Endothelial cell (in vitro differentiated cells): ENCODE results near the gene KCNG4.

DNA sequence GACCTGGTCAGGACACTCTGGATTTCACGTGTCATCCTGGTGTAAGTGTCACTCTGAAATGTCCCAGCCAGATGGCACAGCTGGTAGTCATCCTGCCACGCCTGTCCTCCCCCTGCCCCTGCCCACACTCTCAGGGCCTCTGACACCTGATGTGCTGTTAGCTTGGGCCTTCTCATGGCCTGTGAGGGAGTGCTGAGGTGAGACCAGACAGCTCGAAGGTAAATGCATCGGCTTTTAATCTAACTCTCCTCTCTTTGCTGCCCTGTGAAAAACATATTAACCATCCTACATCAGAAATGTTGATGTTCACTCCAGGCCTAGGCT lies 13.7 kb downstream of the MLYCD start:
- PRO-cap, result no peak

DNA sequence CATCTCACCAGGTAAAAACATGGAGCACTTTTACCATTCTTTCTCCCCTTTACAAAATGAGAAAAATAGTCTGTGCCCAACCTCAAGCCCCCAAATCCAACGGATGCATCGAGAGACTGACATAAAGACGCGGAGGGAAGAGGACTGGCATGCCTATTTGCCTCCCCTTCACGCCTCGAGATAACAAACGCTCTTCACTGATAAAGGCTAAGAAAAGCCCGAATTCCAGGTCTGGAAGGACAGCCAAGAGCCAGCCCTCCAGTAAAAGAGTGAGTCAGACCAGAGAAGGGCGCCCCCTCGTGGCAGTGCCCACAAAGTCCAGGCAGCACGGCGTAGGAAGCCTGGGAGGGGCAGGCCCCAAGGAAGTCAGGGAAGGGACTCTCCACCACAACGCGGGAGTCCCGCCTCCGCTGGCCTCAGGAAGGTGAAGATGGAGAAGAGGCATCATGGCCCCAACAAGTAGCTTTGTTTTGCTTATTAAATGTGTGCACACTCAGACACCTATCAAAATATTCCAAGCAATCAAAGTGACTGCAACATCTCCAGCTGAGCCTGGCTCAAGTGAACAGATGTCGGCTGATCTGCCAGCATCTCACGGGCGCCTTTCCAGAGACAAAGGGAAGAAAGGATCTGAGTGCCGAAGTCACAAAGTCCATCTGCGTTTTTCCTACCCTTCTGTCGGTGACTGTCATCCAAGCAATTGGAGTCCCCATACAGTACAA lies 20.2 kb upstream of the SLC38A8 start:
- PRO-cap, result no peak

GRCh38 chr16:84074786-84075297 lies 32.2 kb upstream of the SLC38A8 start:
- PRO-cap, result no peak

DNA sequence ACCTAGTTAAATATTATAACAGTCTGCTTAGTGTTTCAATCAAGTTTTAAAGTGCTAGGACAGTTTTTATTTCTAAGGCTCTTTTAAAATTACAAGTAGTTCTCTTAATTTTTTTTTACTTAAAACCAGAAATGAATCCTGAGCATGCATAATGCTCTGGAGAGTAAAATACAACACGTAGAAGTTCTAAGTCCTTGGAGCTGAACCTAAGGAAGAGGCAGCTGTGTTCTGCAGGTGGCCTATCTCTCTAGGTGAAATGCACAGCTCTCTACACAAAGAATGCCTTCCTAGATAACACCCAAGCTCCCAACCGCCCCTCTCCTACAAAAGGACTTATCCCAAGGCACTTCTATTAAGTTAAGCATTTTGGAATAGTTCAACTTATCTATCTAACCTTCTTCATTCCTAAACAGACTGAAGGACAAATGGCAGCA lies 24.9 kb downstream of the MBTPS1 start:
- PRO-cap, result no peak

- PRO-cap, result no peak
Observed at GRCh38 chr16:84183972-84184726, 2.7 kb downstream of the TAF1C start.

DNA sequence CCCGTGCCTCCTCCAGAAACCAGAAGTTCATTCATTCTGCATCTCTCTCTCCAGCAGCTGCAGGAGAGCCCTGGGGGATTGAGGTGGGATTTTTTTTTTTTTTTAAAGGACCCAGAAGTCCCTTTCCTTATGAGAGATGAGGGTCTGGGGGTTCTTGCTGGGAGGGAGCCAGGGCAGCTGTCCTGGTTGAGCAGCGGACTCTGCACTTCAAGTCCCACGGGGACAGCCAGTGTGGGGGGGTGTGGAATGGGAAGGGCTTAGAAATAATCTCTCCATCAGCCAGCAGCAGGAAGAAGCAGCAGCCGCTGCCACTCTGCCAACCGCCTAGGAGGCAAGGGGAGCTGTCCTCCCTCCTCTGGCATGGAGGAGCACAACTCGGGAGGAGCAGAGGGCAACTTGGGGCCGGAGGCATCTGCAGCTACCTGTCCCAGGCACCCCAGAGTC lies at the start of gene KCNG4:
KCNG4 (minus strand) TSS at position 182 of the 444 bp plus-strand sequence.
- PRO-cap, result no peak

- PRO-cap, result no peak
Observed at GRCh38 chr16:84292222-84292661, 2.4 kb upstream of the WFDC1 start.

GRCh38 chr16:84295140-84295759 lies 572 bp downstream of the WFDC1 start:
- PRO-cap, result no peak

GRCh38 chr16:84362250-84362795 lies 6.0 kb upstream of the ATP2C2 start:
- PRO-cap, result no peak

- PRO-cap, result no peak
Observed at GRCh38 chr16:84505020-84505373, 538 bp upstream of the MEAK7 start.

GRCh38 chr16:84526778-84527914 lies 22.7 kb upstream of the MEAK7 start:
- PRO-cap, result bidirectional peak, plus-strand start at chr16:84526889, minus-strand start at chr16:84526848

- PRO-cap, result bidirectional peak, plus-strand start at chr16:84549416, minus-strand start at chr16:84549415
Observed at GRCh38 chr16:84548852-84549959, 44.7 kb upstream of the MEAK7 start.

GRCh38 chr16:84566138-84566919 lies 51.5 kb downstream of the COTL1 start:
- PRO-cap, result no peak

DNA sequence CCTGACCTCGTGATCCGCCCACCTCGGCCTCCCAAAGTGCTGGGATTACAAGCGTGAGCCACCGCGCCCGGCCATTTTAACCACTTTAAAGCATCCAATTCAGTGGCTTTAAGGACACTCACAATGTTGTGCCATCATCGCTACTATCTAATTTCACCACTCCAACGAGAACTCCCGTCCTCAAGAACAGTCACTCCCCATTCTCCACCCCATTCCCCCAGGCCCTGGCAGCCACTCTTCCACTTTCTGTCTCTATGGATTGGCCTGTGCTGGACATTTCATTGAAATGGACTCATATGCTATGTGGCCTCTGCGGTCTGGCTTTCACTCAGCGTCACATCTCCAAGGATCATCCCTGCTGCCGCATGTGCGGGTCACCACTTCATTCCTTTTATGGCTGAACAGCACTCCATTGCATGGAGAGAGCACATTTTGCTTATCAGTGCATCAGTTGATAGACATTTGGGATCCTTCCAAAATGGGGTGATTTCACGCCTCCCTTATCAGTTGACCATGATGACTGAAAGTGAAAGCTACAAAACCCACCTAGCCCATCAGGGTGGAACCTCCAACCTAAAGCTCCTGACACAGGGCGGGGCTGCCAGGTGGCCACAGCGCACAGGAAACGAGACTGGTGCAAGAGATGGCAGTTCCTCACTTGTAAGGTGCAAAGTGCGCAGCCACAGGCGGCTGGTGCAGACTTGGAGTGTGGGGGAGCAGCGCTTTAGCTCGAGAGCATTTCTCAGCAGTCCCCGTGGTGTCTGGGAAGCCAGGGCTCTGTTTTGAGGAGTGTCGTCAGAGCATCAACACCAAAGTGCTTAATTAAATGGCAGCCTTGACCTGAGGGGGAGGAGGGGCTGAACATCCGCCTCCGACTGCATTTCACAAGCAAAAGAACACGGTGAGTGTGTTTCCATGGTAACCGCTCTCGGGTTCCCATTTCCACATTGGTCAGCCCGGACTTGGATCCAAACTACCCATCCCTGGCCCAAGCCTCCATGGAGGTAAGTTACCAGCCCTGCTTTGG lies 23.8 kb downstream of the COTL1 start:
- PRO-cap, result no peak

DNA sequence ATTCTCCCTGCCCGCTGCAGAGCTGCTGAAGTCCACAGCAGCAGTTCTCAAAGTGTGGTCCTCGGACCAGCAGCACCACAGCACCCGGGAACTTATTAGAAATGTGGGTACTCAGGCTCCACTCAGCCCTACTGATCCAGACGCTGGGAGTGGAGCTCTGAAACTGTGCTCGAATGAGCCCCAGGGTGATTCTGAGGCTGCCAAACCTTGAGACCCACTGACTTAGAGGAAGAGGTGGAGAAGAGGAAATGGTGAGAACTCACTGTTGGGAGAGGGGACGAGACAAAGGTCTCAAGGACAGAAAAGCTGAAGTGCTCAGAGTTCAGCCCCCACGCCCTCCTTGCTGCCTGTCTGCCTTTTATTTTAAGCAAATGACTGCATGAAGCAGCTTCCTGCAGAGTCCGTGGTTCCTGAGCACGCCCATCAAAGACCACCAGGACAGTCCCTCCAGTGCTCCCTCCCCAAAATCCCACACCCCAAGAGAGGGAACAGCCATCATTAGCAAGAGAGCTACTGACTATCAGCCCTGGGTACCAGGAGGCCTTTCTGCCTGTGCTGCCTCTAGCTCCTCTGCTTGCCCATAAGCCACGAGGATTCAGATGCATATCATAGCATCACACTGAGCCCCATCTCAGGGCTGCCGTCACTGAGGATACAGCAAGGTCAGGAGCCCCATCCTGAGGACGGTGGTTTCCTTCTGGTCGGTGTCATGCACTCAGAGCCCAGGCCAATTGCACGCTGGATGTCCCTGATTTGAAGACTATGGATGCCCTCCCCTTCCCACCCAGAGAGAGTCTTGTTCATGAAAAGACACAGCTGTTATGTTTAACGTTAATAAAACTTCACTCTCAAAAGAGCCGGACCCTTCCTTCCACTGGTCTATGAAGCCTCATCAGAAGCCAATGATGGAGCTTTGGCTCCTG lies 20.2 kb downstream of the COTL1 start:
- PRO-cap, result no peak

DNA sequence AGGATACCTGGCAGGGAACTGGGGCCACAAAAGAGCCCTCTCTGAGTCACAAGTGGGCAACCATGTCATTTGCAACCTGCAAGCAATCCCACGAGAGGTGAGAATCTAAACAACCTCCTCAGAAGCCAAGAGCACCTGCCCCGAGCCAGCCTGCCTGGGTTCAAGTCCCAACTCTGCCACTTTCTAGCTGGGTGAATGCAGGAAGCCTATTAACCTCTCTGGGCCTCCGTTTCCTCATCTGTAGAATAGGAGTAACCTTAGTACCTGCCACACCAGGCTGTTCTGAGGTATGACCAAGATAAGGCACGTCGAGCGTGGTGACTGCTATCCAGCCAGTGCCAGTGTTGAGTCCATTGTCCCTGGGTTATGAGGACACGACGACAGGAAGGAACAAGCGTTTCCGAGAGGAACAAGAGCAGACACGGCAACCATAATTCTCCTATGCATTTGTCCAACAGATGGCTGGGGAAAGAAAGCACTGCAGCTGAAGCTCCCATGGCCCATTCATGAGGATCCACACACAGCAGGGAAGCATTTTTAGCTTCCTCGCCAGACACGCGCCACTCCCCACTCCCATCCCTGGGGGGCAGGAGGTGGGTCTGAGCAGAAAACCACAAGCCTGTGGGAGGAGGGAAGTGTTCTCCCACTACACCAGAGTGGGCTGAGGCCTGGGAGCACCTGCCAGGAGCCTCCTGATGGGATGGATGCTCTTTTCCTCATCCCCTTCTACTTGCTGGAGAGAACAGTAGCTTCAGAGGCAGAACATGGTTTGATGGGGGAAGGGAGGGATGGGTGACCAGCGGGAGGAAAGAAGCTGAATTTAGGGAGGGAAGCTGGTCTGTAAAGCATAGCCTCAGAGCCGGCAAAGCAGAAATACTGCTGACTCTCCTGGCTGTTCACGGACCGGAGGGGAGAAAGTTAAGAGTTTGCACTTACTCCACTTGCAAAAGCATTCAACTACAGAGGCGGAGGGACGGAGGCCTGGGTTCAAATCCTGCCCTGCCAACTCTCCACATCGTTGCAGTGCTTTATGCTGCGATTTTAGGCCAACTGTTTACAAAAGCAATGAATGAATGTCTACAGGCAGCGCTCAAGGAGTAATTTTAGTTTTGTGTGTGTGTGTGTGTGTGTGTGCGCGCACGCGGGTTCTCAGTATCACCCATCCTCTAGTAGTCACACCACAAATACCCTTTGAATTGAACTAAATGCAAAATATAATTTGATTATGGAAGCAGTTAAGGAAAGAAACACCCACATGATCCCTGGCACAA lies 2.7 kb downstream of the COTL1 start:
- PRO-cap, result unidirectional peak, plus-strand start at position 450 of the sequence

- PRO-cap, result bidirectional peak, plus-strand start at chr16:84648966, minus-strand start at chr16:84648921
Observed at GRCh38 chr16:84648605-84649934, 759 bp downstream of the KLHL36 start.

- PRO-cap, result no peak
Observed at GRCh38 chr16:84663365-84664416, 15.4 kb downstream of the KLHL36 start.

DNA sequence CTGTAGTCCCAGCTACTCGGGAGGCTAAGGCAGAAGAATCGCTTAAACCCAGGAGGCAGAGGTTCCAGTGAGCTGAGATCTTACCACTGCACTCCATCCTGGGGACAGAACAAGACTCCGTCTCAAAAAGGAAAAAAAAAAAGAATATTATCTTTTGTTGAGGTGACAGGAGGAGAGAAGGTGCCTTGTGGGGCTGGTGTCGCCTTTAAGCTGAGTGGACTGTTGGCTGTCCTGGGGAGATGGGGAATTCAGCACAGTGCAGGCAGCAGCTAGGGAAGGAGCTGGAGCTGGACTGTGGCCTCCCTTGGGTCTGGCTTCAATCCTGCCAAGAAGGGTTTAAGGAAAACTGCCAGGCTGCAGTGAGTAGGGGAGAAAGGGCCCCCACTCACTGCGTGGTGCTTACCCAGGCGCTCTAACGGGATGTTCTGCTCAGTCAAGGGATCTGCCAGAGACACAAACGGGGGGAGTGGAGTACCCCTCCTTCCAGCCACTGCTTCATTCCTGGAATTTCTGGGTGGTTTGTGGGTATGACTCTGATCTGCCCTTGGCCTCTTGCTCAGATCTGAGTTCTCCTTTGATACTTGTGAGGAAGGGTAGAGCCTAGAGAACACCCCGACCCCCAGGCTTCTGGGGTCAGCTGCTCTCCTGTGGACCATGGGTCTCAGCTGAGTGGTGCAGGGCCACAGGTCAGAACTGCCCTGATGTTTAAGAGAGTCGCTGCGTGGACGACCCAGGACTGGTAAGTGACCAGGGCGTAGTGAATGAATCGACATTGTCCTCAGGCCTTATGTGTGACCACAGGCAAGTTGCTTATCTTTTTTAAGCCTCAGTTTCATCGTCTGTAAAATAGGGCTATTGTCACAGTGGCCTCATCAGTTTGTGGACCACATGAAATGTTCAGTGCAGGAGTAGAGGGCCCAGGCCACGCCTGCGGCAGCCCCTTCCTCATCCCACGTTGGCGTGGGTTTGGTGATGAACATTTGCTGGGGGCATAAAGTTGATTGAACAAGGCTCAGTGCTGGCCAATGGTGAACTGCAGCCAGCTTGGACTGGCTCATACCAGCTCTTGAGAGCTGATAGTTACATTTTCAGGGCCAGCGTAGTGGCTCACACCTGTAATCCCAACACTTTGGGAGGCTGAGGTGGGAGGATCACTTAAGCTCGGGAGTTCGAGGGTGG lies 9.6 kb downstream of the CRISPLD2 start:
- PRO-cap, result no peak

DNA sequence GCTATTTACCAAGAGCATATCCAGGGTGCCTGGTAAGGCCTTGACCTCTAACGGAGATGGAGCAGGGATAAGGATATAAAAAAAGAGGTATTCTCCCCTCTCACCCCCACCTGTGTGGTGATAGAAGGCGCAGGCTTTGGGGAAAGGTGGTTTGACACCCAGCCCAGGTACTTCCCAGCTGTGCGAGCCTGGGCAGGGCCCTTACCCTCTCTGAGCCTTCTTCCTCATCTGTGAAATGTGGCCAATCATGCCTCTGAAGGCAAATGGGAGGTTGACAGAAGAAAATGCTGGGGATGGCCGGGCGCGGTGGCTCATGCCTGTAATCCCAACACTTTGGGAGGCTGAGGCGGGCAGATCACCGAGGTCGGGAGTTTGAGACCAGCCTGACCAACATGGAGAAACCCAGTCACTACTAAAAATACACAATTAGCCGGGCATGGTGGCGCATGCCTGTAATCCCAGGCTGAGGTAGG lies 43.6 kb downstream of the CRISPLD2 start:
- PRO-cap, result no peak